Mesenchymal stem cell of the bone marrow (primary cell): ENCODE results near the gene PXK.

DNA sequence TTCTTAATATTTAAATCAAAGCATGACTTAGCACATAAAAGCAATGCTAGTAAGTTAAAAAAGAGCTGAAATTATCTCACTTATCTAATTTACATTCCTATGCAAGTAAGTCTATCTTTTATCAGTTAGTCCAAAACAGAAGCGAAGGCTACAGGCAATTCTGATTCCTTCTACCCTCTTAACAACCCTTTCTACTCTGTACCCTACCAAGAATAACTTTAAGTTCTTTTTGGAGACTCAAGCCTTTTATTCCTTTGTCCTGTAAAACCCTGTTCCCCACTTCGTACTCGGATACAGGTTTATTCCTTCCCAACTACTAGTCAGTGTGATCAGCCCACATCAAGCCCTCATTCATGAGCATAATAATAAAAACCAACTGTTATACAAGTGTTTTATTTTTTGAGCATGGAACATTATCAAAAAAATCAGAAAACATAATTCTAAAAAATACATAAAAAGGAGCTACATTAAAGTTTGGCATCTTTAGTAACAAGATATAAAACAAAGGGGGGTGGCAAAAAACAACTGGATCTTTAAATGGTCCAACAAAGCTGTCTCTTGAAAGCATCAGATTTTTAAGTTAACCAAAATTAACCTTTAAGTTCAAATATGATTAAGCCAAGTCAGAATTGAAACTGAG, 10.7 kb downstream of the ARF4 start:
- CAGE, long polyA plus RNA, result no peak

DNA sequence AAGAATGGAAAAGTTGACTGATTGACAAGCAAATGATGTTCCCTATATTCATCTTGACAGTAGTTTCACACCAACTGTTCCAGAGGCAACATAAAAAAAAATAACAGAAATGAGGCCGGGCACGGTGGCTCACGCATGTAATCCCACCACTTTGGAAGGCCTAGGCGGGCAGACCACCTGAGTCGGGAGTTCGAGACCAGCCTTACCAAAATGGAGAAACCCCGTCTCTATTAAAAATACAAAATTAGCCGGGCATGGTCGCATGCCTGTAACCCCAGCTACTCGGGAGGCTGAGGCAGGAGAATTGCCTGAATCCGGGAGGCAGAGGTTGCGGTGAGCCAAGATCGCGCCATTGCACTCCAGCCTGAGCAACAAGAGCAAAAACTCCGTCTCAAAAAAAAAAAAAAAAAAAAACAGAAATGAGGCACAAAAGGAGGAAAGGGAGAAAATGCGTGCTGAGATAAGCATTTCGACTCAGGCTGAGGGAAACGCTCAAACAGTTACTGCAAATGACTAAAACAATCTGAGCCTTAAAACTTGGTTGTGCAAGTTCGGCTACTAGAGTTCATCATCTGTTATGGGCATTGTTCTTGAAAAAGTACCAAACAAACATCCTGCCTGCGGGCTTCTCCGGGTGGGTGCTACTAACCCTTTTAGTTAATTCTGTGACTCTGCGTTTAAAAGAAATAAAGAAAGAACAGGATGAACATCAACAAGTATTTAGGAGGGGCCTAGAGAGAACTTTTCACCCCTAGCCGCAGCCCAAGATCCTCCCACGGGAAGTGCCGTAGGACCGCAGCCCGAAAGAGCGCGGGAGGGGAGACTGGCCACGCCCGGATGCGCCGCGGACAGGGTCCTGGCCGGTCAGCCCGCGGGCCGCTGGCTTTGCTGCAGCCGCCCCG, 789 bp downstream of the DENND6A start:
- CAGE, long polyA plus RNA, result no peak

GRCh38 chr3:57803540-57804178, 47.5 kb downstream of the SLMAP start:
- CAGE, long polyA plus RNA, result no peak

GRCh38 chr3:57860499-57861090, 104.5 kb downstream of the SLMAP start:
- CAGE, long polyA plus RNA, result no peak

DNA sequence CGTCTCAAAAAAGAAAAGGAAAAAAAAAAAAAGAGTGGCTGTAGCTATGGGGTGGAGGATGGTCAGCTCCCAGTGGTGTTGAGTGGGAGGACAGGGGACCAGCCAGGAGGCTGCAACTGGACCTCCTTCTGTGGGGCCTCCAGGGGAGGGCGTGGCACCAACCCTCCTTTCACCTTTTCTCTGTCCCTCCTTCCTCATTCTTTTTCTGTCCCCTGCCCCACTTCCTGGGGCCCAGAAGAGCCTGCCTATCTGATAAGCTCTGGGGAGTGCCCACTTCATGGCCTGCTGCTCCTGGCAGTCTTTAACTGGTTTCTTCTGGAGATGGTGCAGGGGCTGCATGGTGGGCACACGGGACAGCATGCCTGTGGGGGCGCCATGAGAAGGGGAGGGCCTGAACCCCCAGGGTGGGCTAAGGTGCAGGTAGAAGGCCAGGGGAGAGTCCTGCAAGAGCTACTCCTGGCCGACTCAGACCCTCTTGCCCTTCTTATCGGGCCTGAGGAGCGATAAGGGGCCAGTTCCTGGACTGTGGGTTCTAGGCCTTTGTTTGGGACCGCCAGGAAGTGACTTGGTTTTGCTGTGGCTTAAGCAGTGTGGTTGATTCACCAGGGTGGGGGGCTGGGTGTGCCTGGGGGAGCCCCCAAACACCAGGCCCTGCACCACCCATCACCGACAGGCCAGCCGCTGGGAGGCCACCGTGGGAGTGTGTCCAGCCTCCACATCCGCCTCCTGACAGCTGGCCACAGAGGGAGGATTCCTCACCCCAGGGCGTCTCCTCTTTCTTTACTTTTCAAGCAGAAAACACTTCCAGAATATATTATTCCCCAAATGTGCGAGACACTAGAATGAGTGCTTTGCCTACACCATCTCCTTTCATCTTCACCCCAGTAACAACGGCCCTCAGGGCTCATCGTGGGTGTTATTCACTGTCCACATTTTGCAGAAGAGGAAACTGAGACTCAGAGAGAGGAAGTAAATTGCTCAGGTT, 49.3 kb upstream of the FLNB start:
- CAGE, long polyA plus RNA, result no peak

DNA sequence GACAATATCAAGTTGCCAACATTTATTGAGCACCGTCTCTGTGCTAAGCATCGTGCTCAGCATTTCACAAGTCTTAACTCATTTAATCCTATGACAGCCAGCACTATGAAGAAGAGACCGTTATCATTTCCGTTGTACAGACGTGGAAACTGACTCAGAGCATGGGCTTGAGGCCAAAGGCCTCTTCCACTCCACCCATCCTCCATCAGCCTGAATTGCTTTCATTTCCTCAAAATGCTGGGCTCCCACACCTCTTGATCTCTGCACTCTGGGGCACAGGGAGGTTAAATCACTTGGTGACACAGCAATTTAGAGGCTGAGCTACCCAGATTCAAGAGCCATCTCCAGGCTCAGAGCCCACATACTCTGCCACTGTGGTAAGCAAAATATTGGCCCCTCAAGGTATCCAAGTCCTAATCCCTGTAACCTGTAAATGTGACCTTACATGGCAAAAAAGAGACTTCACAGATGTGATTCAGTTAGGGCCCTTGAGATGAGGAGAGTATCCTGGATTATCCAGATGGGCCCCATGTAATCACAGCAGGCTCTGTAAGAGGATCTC, 24.4 kb upstream of the FLNB start:
- CAGE, long polyA plus RNA, result no peak

- CAGE, long polyA plus RNA, result no peak
Observed at GRCh38 chr3:57992549-57993384, 15.5 kb upstream of the FLNB start.

DNA sequence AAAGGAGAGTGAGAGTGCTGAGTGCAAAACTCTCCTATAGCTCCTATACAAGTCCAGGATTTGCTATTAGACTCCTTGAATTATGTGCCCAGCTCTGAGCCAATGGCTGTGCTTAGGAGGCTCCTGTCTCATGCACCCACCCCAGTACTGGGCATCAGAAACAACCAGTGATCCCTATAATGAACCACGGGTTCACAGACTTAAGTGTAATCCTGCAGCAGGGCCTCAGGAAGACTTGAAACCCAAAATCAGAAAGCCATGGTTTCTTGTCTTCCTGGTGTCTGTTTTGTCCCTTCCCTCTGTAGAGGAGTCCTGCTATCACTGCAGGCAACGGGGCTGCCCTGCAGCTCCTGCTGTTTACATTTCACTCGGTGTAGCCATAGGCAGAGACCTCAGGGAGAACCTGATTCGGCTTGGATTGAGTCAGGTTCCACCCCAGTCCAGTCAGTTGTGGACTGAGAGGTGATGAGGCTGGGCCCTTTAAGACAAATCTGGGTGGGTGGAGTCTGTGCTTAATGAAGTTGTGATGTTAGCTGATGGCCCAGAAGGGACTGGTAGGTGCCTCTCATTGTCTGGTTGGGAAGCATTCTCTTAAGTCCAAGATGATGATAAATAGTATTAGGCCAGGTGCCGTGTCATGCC, 35.6 kb downstream of the FLNB start:
- CAGE, long polyA plus RNA, result no peak

DNA sequence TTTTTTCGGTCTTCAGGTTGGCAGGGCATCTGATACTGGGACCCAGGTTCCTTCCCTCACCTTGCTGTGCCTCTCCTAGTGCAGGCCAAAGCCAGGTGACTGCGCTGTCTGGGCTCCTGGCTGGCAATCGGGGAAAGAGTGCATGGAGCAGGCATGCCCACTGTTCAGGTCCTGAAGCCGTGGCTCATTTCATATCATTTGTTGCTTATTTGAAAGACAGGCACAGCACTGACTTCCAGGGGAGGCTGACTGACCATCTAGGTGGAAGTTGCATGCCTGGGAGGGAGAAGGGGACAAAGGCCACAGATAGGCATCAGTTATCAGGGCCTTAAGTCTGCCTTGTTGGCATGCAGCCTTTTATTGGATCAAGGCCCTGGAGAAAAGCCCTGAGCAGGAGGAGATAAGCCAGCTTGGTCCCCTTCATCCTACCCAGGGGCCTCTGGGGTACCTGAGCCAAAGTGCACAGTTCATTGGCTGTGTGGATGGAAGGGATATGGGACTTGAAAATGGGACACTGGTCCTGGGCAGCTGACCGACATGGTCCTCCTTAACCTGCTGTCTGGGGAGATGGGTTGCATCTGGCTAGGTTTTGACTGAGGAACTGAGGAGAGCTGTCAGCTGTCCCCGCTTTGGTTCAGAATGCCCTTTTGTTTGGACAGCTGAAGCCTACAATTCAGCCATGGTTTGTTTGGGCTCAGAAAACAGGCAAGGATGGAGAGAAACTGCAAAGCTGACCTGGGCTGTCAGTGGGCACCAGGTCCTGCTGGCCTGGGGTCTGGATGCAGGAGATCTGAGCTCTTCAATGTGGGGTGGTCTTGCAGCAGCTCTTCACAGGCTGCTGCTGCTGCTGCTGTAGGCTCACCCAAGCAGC, 59.9 kb downstream of the FLNB start:
- CAGE, long polyA plus RNA, result no peak

DNA sequence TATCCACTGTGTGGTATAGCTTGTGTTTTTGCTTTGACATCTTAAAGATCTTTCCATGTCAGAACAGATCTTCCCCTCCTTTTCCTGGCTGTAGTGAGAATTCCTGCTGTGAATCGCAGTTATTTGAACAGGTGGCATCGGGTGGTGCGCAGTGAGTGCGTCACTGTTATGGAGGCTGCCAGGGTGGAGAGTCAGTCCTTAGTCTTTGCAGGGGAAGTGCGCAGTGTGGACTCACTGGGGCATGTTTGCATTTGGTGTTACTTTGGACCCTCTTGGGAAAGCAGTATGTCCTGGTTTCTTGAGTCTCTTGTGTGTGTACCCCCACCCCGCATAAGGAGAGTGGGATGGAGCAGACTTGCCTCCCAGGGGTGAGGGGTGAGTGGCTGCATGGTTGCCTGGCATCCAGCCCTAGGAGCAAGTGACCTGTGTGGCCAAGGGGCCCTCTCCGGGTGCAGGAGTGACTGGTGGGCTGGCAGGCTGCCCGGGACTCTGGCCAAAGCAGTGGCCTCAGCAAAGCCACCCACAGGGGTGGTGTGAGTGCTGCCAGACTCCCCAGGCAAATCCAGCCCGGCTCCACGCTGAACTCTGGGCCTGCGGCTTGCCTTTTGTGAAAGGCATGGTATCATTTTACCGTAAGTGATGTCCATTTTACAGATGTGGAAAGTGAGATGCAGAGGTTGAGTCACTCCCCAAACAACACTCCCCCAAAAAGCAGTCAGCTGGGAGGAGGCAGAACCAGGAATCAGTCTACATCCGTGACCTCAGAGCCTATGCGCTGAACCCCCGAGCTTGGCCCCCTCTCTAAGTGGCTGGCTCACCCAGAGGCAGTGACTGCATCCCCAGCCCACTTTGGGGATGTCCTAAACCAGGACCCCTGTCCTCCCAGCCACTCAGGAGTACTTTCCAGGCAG, 46.4 kb downstream of the DNASE1L3 start:
- CAGE, long polyA plus RNA, result no peak

DNA sequence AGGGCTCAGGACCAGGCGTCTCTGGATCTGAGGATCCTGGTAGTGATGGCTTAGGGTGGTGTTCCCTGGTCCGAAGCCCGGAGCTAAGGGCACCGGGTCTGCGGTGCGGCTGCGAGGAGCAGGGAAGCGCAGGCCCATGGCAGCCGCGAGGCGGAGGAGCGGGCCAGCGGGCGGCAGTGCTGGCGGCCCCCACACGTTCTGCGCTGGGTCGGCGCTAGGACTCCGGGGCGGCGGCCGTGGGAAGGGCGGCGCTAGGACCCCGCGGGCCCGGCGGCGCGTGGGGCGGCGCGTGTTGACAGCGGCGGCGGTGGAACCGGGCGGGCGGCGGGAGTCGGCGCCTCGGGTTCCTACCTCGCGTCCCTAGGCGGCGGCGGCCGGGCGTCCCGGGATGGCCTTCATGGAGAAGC, at the start of gene PXK:
Gene PXK (plus strand): TSS at position 292 of the 407 bp plus-strand sequence.
- CAGE, long polyA plus RNA, result no peak

- CAGE, long polyA plus RNA, result no peak
Observed at GRCh38 chr3:58349633-58351044, 17.4 kb downstream of the PXK start.

DNA sequence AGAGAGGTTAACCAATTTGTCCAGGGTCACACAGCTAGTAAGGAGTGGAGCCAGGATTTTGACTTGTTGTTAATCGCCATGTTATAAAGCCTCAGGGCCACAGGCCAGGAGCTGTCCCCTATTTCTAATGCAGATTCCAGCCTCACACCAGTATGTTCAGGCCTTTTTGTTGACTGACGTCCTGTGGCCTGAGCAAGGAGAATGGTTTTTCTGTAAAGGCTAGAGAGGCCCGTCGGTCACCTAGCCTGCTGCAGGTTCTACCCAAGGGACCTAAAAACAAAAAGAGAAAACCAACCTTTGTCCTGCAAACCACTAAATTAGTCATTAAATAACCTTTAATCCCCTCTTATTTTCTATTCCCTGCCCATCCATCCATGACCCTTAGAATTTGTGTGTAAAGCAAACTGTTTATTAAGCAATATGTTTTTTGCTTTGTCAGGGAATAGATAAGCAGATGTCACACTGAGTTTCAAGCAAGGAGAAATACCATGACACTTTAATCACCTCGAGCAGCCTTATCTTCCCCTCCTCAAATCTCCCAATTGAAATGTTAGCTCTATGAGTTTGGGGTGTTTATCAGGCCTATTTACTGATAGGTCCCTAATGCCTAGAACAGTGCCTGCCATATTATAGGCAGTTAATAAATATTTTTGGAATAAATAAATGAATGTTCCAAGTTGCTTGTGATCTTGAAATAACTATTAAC, 14.0 kb downstream of the ACOX2 start:
- CAGE, long polyA plus RNA, result no peak

DNA sequence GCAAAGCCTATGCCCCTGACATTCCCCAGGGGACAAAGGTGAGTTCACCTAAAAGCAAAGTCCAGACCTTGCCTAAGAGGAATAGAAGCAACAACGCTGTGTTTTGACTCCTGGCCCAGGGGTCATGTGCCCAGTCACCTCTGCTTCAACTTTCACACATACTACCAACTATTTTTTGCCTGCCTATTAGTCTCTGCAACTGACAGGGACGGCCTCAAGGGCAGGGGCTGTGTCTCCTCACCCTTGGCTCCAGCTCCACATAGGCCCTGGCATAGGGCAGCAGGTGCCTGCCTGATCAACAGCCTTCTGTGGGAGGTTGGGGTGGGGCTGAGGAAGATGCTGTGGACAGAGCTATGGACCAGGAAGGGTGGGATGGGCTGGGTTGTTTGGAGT, 41.9 kb downstream of the FAM3D start:
- CAGE, long polyA plus RNA, result no peak

- CAGE, long polyA plus RNA, result no peak
Observed at GRCh38 chr3:58899764-58900028, 150.1 kb downstream of the CFAP20DC start.

DNA sequence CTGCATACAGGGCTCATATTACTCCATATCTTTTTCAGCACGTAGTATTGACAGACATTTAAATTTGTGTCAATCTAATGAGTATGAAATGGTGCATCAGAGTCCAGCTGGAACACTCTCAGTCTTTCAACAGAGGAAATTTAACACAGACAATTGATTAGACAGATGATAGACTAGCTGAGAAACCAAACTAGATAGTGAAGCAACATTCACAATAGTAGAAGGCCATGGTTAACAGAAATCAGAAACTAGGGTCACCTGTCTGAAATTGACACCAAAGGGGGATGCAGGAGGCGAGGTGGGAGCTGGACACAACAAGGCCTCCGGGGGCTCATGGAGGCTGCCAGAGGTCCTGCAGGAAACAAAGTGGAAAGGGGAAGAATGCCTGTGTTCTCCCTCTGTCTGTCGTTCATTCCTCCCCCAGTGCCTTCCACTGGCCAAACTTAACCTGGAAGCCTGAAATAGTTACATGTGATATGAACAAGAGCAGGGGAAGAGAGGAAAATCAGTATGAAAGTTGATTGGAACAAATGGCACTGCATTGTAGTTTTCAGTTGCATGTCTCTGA, 501.9 kb upstream of the CFAP20DC start:
- CAGE, long polyA plus RNA, result no peak

GRCh38 chr3:60078988-60079544, 1029.2 kb upstream of the CFAP20DC start:
- CAGE, long polyA plus RNA, result no peak

- CAGE, long polyA plus RNA, result no peak
Observed at GRCh38 chr3:60426613-60427073, 824.6 kb downstream of the FHIT start.

- CAGE, long polyA plus RNA, result no peak
Observed at GRCh38 chr3:61008953-61009745, 242.1 kb downstream of the FHIT start.

GRCh38 chr3:61680170-61680812, 118.9 kb downstream of the PTPRG start:
- CAGE, long polyA plus RNA, result no peak